Neural cell (in vitro differentiated cells): ENCODE measurements around the gene FAM172A.

DNA sequence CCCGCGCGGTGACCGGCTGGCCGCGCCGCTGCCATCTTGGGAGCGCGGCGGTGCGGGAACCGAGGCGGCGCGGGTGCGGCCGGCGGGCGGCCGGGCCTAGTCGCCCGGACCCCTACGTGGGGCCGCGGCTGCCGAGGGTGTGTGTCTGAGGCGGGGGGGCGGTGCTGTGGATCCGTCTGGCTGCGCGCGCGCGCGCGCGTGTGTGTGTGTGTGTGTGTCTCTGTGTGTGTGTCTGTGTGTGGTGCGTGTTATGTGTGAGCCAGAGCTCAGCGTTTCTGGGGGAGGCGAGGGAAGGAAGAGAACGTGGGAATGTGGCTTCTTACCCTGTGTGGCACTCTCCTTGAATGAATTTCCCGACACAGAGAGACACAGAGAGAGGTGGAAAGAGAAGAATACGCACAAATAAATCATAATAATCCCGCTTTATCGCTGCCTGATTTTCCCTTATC lies 5.6 kb downstream of the NR2F1 start:
- RAMPAGE, long total RNA: no peak

DNA sequence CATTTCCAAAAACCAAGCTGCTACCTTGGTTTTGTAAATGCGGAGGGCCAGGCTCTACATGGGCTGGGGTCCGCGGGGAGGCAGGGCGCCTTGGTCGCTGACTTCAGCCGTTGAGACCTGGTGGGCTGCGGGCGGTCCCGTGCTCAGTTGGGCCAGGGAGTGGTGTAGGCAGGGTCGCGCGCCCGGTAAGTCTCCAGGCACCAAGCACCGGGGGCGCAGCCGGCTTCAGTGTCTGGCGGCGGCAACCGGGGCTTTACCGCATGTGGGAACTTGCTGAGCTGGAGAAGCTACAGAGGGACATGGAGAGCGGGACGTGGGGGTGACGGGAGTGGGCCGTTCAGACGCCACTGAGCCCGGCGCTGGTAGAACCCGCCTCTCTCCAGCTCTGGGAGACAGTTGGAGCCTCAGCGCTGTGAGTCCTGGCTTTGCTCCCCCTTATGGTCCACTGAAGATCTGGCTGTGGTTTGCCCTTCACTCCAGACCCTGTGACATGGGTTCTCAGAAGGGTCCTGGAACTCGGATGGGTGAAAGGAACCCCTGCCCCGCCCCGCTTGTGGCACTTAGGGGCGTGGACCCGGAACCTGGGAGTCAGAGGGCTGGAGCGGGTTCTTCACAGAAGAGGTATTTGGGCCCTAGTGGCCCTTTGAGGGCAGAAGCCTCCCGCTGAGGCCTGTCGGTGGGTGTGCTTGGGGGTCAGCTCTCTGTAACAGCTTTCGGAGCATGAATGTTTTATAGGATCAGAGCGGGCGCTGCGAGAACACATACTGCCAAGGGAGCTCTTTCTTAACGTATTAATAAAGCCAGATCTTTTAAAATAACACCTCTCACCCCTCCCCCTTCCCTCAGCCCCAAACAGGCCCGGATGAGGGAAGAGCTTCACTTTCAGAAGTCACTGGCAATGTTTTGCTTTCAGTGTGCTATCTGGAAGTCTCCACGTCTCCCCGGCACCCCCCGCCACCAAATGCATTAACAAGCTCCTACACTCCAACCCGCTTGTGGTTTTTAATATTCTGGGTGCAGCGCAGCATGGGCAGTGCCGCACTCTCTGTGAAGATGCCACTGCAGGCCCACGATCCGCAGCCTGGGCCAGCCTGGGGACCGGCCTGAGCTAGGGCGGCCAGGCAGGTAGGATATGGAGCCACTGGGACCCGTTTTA lies 12.1 kb downstream of the NR2F1 start:
- RAMPAGE, long total RNA: no peak

- RAMPAGE, long total RNA: no peak
Observed at GRCh38 chr5:93602266-93603014, 19.4 kb downstream of the NR2F1 start.

DNA sequence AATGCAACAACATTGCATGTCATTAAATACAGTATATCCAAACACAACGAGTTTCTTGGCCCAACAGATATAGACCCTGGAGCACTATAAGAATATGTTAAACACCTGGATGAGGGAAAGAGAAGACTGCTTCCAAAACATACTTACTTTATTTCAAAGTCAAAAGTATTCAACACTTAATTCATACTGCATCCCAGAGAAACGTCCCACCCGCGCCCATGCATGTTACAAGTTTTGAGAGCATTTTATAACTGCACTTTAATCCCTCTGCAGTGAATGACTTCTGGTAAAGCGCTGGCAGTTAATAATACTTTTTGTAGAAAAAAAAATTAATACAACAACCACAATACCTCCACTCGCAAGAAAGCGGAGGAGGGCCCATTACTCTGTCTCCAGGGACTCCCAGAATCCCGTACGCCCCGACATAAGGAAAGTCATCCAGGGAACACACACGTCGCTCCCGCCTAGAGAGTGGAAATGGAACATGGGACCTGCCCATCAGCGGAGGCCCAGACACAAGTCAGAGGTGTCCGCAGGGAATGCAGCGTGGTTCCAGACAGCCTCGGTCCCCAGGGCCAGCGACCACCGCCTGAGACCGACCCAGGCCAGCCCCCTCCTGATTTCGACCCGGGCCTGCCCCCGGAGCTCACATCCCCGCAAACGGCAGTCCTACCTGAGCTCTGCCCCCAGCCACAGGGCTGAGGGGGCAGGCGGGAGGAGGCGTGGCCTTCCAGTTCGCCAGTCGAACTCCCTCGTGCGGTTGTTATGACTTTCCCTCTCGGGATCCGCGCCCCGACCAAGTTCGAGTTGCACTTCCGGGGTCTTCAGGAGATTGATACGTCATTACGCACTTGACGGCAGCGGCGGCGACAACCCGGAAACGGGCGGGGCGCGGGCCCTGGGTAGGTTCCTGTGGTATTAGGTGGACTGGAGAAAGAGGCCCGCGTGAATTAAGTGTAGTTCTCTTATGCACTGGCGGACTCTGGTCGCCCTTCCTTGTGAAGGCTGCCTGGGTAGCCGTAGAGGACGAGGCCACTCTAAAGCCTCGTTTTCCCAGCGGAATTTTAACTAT lies at the start of gene FAM172A:
Gene FAM172A (minus strand): TSS at position 826 of the 1,072 bp plus-strand sequence.
- RAMPAGE, long total RNA: start-site peak on the minus strand centred at position 748 of the sequence, 113 bp wide, 1,635 and 1,709 reads in 2 replicates

GRCh38 chr5:94568806-94569233 lies 49.6 kb downstream of the KIAA0825 start:
- RAMPAGE, long total RNA: no peak

DNA sequence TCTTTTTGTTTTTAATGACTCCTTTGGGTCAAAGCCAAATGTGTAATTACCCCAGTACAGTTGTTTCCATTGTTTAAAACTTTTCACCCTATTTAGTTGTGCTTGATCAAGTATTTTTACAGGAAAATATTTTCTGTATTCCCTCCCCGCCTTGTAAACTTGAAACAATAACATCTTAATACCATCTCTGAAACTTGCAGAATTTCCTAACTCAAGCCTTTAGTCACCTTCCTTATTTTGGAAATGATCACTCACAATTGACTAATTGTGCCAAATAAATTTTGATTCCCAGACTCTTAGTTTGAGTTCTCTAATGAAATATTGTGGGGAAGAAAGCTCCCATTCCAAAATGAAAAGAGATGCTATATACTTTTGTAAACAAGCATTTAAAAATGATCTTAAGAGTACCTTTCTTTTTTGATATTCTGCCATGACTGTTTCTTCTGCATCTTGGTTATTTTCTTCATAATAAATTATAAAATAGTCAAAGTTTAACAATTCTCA lies 208.0 kb downstream of the MCTP1 start:
- RAMPAGE, long total RNA: no peak

DNA sequence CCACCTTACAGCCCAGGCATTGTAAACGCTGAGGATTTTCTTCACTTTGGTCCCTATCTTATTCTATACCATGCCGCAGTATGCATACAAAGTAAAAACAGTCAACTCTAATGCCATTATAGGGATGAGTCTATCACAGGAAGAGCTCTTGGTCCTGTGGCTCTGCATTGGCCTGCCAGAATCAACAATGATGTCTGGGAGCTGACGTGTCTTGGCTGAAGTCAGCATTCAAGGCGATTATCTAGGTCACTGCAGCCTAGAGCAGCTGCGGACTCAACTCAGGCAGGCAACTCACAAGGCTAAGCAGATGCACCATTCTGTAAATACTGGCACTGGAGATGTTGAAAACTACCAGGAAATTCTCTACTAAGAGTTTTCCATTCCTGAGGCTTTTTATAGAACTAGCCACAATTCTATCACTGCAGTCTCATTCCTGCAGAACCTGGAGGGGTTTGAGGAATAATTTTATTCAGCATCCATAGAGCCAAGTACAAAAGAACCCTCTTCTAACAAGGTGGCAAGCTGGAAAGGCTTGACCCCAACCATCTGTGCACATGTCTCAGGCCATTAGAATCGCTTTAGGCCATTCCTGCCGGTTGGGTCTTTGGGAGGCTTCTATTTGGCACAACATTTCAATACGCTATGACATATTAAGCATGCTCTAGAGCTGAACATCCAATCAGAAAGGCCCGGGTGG lies 13.2 kb downstream of the SPATA9 start:
- RAMPAGE, long total RNA: no peak

- RAMPAGE, long total RNA: no peak
Observed at GRCh38 chr5:95723416-95724023, 7.6 kb upstream of the RHOBTB3 start.

GRCh38 chr5:95728365-95729211 lies 2.5 kb upstream of the RHOBTB3 start:
- RAMPAGE, long total RNA: no peak

GRCh38 chr5:95732241-95732434 lies 1.0 kb downstream of the RHOBTB3 start:
- RAMPAGE, long total RNA: no peak

- RAMPAGE, long total RNA: no peak
Observed at GRCh38 chr5:95733495-95734653, 2.7 kb downstream of the RHOBTB3 start.

DNA sequence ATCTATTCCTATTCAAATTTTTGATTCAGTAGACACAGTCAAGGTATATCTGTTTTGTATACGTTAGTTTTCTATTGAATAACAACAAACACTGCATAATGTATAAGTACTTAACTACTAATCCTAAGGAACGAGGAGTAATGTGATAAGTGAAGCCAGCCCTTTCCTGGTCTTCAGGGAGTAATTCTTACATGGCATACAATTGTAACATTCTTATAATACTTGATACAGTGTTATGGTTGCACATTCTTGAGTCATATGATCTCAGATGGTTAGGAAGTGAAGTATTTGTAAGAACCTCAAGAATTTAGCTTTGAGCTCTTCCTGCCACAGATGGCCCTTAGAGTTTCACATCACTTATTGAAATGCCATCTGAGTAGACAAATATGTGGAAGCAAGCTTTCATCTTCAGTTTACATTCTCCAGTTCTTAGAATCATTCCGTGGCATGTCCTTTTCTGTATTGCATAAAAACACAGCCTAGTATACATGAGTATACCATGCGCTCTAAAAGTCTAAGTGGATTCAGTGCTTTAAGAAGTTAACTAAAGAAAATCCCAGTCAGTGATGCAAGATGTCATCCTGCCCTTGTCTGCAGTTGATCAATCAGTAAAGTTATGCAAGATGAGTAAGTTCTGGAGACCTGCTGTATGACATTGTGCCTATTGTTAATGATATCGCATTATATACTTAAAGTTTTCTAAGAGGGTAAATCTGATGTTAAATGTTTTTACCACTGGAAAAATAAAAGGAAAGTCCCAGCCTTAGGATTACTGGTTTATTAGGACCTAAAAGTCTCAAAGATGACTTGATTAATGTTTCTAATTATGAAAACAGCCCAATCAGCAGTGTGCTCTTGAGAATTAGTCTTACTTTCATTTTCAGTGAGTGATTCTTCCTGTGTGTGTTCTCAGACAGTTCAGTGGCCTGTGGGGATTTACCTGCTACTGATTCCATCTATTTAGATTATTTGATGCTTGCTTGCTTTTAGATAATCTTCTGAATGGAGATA lies 29.3 kb downstream of the RHOBTB3 start:
- RAMPAGE, long total RNA: no peak

- RAMPAGE, long total RNA: no peak
Observed at GRCh38 chr5:95790232-95791257, 32.0 kb downstream of the GLRX start.

GRCh38 chr5:95793330-95794394 lies 28.9 kb downstream of the GLRX start:
- RAMPAGE, long total RNA: no peak

DNA sequence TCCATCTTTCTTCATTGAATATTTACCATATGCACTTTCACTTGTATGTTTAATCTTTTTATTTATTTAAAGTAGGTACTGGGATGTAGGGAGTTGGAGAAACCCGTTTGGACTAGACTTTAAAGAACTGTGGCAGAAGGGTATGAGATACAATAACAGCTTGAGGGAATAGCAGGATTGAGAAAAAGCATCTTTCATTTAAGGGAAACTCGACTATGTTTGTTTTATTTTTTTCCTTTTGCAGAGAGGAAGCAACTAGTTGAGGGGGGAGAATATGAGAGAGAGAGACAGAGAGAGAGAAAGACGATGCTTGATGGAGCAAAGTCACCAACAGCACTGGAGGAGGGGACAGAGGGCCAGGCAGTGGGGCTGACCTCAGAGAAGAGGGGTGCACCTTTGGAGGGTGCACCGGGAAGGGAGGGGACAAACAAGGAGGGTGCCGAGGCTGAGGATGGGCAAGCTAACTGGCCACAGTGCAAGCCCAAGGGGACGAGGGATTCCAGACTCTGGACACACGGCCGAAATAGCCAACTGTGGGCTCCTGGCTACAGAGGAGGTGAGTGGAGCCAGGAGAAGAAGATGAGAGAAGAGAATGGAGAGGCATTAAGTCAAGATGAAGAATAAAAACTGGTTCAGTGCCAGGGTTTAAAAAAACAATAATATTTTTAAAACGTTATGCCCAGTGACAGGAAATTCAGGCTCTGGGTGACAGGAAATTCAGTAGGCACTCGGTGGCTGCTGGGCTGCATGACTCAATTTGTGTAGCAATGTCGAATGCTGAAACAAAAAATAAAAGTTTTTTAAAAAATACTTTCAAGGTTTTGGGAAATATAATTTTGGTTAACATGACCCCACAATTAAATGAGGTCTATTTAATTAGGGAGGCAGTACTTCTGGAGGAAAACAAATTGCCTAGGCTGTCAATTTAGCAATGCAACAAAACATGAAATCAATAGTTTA lies 13.2 kb upstream of the GLRX start:
- RAMPAGE, long total RNA: no peak

GRCh38 chr5:95852608-95853276 lies 30.2 kb upstream of the GLRX start:
- RAMPAGE, long total RNA: no peak

DNA sequence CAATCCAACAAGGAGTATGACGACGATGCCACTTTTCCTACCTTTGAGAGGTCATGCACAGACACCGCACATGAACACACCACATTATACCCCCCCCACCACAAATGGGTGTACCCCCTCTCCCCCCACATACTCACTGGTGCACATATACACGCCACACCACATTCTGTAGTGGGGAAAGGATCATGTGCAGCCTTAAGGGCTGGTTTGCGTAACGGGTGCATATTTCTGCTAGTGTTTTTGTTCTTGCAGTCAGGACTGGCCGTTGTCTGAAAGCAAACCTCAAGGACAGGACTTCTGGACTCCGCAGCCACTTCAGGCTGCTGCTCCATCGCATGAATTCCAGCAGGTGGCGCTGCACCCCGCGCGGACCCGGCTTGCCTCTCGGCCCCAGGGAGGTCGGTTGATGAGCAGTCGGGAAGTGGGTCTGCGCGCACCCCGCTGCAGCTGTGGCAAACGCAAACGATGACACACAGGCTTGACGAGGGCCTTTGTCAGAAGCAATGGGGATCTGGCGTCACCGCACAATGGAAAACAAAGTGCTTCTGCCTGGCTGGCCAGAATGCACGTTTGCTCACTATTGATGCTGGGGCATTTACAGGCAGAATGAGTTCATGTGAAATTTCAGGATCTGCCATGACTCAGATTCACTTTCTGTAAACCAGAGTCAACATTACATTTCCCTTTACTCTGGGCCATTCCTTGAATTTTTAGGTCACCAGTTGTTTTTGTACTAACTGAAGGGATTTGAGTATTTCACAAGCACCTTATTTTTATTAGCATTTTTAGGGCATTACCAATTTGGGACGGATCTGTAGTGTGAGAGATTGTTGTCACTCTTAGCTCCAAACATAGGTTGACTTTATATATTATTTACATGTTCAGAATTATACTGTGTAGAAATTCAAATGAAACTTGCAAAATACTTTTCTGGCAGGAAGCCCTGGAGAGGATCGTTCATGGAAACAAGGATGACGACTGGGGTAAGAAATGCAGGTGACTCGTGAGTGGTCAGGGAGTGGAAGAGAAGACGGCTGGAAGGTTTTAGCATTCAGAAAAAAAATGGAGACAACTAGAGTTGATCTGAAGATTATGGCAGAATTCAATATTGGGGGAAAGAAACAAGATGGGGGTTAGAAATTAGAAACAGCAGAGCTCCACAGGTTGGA lies 36.4 kb upstream of the GLRX start:
- RAMPAGE, long total RNA: no peak

DNA sequence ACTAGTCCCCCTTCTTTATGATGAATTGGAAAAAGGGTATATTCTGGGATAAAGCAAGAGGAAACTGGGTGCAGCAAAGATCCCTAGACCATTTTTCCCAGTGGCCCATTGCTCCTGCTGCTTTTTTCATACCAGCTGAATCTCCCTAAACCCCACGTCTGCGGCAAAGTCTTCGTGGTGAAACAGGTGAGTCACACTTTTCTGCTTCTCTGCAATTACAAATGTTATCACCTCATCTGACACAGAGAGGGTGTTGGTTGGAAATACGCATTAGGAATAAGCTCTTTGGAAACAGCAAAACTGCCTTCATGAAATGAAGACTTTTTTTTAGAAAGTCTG lies 39.3 kb upstream of the GLRX start:
- RAMPAGE, long total RNA: no peak

DNA sequence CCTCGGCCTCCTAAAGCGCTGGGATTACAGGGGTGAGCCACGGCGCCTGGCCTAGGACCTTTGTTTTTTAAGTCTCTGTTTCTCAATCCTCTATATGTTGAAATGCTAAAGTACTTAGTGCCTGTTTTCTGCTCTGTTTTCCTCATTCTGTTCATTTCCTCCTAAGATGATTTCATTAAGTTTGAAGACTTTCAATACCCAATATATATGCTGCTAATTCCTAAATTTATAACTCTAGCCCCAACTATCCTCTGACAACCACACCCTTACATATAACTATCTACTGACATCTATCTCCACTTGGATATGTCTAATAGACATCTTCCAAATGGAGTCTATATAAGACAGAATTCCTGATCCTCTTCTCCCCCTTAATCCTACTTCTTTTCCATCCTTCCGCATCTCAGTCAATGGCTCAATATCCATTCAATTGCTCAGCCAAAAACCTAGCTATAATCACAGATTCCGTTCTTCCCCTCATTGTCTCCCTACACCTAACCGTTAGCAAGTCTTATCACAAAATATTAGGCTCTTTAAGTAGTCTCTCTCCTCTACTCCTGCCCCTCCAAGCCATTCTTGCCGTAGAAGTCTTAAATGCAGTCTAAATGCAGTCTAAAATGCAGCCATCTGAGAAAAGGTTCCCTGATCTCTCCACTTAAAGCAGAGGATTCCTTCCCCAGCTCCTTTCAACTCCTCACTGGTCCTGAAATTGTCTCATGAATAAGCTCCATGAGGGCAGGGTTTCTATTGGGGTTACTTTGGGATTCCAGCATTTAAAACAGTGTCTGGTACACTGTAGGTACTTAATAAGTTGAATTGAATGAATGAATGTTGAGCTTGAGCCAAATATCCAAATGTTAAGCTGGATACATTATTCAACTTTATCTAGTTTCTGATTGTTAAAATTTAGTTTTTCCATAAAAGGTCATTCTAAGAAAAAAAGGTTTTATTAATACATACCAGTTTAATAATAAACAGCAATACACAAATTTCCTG lies 57.9 kb downstream of the ELL2 start:
- RAMPAGE, long total RNA: no peak

GRCh38 chr5:95925206-95926423 lies 36.0 kb downstream of the ELL2 start:
- RAMPAGE, long total RNA: no peak